ENCODE measurements around a stretch of chr13.

GRCh38 chr13:33355440-33355889 is 69.9 kb upstream of the STARD13 start:
- PRO-cap = no peak

DNA sequence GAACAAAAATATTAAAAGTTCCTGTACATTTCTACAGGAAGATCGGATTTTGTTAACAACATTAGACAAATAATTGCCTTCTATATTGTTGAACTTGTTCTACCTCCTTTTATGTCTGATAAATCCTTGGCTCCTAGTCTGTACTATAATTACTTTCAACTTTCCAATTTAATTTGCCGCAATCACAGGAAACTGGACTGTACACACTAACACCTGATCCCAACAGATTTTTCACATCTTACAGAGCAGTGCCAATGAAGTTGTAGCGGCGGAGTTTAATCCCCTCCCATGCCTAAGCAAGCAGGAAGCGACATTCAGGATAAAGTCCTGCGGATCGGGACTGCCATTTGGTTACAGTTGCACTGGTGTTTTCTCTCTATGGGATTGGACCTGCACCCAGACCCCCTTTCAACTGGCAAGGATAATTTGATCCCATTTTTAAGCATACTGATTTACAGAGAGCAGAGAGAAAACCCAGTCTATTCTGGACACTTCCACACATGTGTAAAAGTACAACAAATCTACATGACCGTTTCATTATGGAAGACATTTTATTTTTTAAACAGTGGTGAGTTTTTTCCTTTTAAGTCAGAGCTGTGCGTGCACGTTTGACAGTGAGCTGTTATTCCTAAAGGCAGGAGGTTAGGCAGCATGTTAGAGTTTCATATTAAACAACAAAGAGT is 141.9 kb upstream of the RFC3 start:
- PRO-cap = unidirectional peak, plus-strand start at position 303 of the sequence

DNA sequence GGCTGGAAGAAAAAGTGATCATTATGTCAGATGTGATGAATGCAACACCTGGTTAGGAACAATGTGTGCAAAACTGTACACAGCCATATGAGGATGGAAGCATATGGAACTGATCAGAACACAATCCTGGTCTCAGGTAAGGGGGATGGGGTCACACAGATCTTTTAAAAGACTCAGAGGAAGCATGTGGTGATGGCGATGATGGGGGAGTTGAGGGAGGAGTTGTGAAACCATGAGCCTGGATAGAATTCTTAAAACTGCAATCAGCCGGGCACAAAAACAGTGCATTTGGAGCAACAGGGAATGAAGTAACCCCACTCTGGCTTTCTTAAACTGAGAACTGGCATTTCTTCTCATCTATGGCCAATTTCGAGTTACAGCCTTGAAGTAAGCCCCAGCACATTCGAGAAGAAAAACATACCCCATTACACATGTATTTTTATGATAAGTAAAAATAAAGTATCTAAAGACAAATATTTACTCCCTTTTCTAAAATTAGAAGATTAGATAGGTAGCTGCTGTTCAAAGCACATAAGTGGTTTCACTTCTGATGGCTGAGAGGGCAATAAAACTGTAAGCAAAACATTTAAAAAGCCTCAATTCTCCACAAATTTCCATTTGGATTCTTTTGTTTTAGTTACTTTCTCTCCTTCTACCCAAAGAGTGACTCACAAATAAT is 70.1 kb downstream of the DCLK1 start:
- PRO-cap = no peak

- PRO-cap = no peak
Observed at GRCh38 chr13:36343682-36344673, 2.2 kb downstream of the SPART start.

GRCh38 chr13:36357329-36357623 is 11.1 kb upstream of the SPART start:
- PRO-cap = no peak

- PRO-cap = no peak
Observed at GRCh38 chr13:36363216-36363769, 17.1 kb upstream of the SPART start.

DNA sequence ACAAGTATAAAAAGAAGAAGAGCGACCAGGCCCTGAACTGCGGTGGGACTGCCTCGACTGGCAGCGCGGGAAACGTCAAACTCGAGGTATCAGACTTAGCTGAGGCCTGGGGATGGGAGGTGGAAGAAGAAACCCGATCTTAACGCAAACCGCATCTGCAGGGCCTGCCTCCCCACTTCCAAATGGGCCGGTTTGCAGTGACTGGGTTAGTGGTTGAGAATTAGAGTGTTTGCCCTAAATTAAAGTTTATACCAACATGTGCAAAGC is 783 bp downstream of the RFXAP start:
- PRO-cap = no peak

DNA sequence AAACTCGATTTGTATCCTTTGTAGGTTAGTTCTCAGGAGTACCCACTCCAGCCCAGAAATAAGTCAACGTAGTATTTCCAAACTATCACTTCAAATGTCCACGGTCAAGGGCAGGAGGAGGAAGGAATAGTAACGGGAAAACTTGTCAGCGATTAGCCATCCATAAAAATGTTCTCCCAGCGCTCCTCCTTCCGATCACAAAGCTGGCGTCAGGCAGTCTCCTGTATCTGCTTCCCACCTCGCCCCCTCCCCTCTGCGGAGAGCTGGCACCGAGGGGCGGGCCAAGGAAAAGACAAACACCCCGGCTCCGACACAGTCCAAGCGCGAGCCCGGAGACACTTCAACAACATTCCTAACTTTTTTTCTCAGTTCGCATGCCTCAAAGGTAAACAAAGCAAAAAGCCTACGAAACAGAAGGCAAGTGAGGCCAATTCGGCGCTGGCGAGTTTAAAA is 910 bp downstream of the SMAD9 start:
- PRO-cap = bidirectional peak, plus-strand start at position 315 of the sequence, minus-strand start at position 199 of the sequence

GRCh38 chr13:39010387-39011414 is 20.1 kb upstream of the STOML3 start:
- PRO-cap = no peak

DNA sequence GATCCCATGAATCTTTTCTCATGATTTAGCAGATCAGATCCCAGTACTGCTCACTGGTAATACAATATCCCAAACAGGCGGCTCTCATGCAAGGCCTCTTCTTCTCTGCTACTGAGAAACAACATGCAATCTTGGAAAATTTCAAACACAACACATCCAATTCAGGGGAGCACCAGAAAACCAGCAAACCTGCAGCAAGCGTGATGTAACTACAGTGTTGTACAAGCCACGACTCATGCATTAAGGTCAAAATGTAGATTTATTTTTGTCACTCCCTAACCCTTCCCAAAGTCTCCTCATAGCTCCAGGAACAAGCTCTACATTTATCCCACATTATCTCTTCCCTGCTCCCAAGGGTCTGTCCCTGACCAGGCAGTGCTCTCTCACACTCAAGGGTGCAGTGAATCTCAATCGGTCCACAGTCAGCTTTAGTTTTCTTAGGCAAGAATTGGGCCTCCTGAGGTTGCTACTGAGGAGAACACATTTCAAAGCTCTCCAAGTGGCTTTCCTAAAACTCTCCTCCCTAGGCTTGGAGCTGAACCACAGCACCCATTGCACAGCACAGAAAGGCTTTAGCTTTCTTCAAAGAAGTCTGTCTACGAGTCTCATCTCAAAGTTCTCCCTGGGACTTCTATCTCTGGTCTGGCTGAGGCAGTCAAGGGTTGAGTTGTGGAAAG is 219.4 kb downstream of the NHLRC3 start:
- PRO-cap = no peak

DNA sequence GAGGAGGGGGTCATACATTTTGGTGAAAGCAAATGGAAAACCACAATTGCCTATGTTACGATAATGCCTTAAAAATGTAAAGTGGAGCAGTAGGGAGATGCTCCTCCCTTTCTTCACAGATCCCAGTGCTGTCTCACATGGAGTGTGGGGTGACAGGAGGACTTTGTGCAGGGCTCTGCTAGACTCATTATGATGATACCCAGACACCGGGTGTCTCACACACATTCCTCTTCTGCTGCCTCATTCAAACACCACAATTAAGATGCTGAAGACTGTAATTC is 150.6 kb downstream of the LHFPL6 start:
- PRO-cap = no peak

- PRO-cap = unidirectional peak, plus-strand start at chr13:40094363
Observed at GRCh38 chr13:40094001-40094537, 438.6 kb downstream of the COG6 start.

DNA sequence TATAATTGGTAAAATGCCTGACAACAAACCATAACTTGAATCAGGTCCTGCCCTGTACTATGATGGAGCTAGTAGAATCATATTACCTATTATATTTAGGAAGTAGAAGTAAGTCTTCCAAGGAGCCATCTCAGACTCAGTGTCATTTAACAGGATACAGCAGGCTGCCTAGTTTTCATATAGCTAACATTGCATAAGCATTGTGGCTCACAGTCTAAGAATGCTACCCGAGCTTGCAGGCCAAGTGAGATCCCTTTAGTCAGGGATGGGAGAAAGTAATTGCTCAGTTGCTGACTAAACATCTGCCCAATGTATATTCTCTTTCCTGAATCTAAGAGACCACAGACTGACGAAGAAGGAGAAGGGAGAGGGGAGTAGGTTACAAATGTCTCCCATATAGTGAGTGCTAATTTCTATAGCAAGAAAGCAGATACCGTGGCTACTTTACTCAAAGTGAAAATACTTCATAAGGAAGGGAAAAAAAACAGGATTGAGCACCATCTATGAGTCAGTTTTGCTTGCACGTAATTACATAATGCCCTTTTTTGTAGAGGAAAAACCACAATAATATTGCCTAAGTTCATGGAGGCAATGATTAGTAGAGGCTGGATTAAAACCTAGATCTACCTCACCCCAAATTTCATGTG is 453.9 kb downstream of the COG6 start:
- PRO-cap = no peak

DNA sequence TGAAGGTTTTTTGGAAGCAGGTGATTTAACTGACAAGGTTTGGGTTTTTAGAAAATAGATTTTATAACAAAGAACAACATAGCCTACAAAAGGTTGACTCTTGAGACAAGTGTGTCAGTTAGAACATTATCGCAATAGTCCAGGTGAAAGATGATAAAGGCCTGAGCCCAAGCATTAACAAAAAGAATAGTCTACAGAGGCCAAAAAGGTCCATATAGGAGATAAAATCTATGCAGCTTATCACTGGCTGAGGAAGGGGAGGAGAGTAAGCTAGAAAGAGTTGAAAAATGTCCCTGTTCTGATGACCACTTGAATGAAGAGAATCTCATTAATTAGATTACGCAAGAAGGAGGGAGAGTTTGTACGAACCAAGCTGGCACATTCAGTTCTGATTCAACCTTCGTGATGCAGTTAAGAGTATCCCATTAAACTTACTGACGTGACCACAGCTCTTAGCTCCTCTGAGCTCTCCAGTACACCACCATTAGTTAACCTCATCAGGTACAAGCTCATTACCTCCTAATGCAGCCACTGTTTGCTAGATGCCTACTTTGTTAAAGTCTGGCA is 458.1 kb downstream of the COG6 start:
- PRO-cap = unidirectional peak, plus-strand start at position 425 of the sequence

DNA sequence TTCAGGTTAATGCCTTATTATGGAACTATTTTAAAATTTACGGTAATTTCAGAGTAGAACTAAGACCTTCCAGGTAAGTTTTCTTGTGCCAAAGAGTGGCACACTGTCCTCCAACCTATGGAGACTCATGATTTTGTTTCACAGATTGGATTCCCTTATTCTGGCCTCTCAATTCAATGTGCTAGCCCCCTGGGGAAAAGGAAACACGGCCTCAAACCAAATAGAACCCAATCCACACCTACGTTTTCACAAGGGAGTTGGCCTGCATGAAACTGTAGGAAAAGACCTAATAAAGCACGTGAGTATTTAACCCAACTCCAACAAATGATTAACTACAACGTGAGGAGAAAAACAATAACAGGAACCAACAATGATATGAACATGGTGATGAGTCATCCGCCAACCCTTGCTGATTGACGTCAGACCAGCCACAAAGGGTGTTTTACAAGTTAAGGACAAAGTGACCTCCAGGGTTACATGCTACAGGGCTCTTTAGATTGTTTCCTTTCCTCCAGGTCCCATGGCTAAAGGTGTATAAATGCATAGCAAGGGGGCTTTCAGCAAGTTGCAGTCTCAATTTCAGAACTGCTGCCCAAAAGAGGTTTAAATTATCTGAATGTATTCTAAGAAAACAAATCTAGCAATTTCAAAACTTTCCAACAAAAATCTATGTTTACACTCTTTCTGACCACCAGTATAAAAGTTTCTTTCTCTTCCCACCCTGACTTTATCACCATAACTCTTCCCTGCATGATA is 460.6 kb downstream of the COG6 start:
- PRO-cap = no peak

GRCh38 chr13:40190534-40191253 is 475.7 kb downstream of the FOXO1 start:
- PRO-cap = no peak

- PRO-cap = no peak
Observed at GRCh38 chr13:40381894-40382484, 284.5 kb downstream of the FOXO1 start.

- PRO-cap = no peak
Observed at GRCh38 chr13:40549472-40550345, 116.7 kb downstream of the FOXO1 start.

DNA sequence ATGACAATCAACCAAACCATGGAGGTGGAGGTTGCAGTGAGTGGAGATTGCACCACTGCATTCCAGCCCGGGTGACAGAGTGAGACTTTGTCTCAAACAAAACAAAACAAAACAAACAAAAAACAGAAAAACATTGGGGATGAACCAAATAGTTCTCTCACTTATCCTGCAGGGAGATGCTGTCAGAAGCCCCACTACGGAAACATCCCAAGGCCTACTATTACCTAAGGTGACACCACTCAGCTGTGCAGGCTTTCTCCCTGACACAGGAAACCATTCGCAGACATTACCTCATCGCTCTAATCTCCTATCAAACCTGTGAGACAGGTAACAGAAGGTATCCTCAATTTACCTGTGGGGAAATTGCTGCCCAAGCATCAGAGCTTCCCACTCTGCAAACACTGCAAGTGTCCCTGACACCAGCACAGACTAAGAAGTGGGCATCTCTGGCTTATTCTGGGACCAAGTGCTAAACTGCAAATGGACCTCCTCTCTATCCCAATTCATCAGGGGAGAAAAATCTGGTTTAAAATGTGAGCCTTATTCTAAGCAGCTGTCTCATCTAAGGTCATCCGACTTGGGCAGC is 113.4 kb downstream of the FOXO1 start:
- PRO-cap = no peak

DNA sequence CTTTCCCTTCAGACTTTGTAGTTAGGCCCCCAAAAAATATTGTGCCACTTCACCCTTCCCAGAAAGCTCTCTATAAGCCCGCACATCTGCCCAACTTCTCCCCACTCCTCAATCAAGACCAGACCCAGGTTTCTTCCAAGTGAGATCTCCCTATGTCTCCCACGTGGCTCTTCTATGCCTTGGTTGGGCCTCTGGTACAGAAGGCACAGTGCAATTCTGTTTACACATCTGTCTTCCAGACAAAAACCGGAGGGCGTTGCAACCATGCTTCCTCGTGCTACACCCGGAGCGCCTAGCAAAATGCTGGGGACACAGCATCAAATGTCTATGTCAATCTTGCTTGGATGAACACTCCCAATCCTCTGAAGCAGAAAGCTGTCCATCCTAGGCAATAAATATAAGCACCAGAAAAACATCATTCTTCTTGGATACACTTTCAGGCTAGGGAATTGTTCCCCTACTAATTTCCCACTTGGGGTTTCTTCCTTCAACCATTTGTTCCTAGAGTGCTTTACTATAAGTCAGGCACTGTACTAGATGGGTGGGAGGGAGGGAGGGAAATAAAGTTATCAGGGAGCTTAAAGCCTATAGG is 59.4 kb downstream of the FOXO1 start:
- PRO-cap = no peak

Data from Metastatic Pancreatic Carcinoma in the Ovary (tissue), 1 donor.